ENCODE data around the genes SERPINB5, SERPINB11 and CCDC102B.

DNA sequence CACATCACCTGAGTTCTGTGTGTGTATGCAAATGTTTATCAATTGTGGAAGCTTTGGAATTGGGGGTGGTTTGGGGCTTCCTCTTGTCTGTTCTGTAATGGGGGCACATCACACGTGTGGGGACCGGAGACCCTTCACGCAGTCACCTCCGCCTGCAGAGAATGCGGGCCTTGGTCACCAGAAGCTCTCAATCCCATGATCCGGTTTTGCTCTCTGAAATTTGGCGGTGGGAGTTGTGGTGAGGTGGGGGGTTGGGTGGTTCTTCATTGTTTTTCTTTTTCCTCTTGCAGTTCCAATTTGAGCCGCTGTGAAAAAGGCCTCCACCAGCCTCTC, 61.3 kb downstream of the ZCCHC2 start:
- RAMPAGE, long total RNA: no peak
- RRBS: 66% methylated on average over 4 of the region's 8 CpGs
PRO-cap:
- standard: no peak
- CoPRO, capped RNA only, 2 experiments: no peak in any of the 2 experiments
- CoPRO, capped and uncapped RNA, 2 experiments: no peak in any of the 2 experiments
- CoPRO, uncapped RNA only, 2 experiments: no peak in any of the 2 experiments
CAGE:
- cytosol, long polyA plus RNA: no peak
- long polyA plus RNA: no peak
- nucleolus, long total RNA: no peak
- nucleus, long polyA plus RNA: no peak

DNA sequence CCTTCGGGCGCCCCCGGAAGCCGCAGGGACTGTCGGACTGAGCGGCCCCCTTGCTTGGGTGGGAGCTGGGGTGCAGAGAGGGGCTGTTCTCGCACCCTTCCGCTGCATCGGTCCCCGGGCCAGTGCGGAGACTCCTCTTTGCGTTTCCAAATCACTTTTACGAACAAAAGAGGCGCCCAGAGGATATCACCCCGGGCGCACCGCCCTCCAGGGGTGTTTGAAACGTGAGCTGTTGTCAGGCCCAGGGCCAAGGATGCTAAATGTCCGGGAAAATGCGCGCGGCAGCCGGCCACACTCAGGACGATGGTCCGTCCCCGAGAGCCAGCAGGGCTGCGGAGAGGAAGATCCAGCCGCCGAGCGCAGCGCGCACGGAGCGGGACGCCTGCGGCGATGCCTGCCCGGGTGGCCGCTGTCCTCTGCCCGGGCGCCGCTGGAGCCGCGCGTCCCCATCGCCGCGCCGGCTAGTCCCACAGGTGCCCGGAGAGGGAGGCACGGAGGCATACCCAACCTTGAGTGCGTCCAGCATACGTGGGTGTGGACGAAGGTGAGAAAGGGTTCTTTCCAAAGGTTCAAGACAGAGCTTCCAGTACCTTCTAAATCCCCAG, 73.8 kb downstream of the ZCCHC2 start:
- RAMPAGE, long total RNA: no peak
- RRBS: 75% methylated on average over 24 of the region's 54 CpGs
PRO-cap:
- standard: no peak
- CoPRO, capped RNA only, 2 experiments: no peak in any of the 2 experiments
- CoPRO, capped and uncapped RNA, 2 experiments: no peak in any of the 2 experiments
- CoPRO, uncapped RNA only, 2 experiments: no peak in any of the 2 experiments
CAGE:
- cytosol, long polyA plus RNA: no peak
- long polyA plus RNA: no peak
- nucleolus, long total RNA: no peak
- nucleus, long polyA plus RNA: no peak

DNA sequence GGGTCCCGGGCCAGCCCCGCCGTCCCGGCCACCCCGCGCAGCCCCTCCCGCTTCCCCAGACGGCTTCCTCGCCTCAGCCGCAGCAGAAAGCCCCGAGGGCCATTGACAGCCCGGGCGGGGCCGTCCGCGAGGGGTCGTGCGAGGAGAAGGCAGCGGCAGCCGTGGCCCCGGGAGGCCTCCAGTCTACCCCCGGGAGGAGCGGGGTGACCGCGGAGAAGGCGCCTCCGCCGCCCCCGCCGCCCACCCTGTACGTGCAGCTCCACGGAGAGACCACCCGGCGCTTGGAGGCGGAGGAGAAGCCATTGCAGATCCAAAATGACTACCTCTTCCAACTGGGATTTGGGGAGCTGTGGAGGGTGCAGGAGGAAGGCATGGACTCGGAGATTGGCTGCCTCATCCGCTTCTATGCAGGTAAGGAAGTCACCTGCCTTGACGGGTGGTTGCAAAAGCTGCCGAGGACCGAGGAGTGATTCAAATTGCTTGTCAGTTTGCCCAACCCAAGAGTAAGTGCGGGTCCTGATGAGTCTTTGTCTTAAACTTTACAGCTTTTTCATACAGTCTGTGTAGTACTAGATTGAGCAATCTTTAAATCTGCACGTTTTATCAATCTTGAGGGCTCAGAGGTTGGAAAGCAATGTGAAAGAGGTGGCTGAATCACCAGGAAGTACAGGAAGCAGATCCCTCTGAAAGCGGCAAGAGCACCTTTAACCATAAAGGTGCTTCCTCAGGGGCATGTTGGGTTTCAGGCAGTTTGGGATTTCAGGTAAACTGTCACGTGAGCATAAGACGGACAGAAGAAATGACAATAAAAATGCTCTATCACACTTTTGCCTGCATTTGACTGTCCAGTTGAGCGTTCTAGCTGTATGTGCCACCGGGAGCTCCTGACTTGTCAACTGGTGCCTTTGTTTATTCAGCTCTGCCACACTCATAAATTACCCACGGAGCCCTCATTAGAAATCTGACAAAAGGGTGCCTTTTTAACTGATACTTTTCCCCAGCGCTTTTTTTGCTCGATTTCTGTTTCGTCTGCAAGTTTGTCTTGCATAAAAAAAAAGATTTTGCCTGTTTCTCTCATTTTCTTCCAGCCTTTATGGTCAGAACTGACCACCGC, 1.9 kb downstream of the PHLPP1 start:
- RAMPAGE, long total RNA: no peak
- RRBS: 2% methylated on average over 19 of the region's 52 CpGs
PRO-cap:
- standard: no peak
- CoPRO, capped RNA only, 2 experiments: no peak in any of the 2 experiments
- CoPRO, capped and uncapped RNA, 2 experiments: no peak in any of the 2 experiments
- CoPRO, uncapped RNA only, 2 experiments: no peak in any of the 2 experiments
CAGE:
- cytosol, long polyA plus RNA: no peak
- long polyA plus RNA: no peak
- nucleolus, long total RNA: no peak
- nucleus, long polyA plus RNA: no peak

DNA sequence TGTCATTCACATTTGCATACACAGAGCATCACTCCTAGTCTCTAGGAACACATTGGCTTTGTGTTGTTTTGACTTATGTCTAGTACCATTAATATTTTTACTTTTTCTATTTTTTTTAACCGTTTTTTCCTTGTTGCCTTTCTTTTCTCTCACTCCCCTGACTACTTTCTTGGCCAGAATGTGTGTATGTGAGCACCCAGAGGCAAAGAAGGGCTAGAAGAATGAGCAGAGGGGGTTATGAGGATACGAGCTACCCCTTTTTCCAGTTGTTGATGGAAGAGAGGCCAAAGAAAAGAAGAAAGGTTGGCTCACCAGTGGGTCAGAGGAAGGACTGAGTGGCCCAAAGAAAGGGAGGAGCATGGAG, 86.5 kb downstream of the PHLPP1 start:
- RAMPAGE, long total RNA: no peak
- RRBS: no CpG with 5 or more reads among the region's 2 CpGs
PRO-cap:
- standard: no peak
- CoPRO, capped RNA only, 2 experiments: no peak in any of the 2 experiments
- CoPRO, capped and uncapped RNA, 2 experiments: no peak in any of the 2 experiments
- CoPRO, uncapped RNA only, 2 experiments: no peak in any of the 2 experiments
CAGE:
- cytosol, long polyA plus RNA: no peak
- long polyA plus RNA: no peak
- nucleolus, long total RNA: no peak
- nucleus, long polyA plus RNA: no peak

DNA sequence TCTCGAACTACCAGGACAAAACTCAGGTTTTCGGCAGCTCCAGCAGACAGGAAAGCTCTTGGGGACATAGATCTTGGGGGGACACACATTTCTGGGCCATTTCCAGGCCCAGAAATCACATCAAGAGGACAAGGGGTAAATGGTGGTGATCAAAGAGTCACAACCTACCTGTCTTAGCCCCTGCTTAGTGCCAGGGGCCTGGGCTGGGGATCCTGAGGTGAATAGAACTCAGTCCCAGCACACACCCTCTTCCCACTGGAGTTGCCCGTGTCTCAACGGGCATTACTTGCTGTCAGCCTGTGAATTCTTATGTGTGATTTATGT, 261.3 kb downstream of the BCL2 start:
- RAMPAGE, long total RNA: no peak
- RRBS: no CpG with 5 or more reads among the region's 4 CpGs
PRO-cap:
- standard: no peak
- CoPRO, capped RNA only, 2 experiments: no peak in any of the 2 experiments
- CoPRO, capped and uncapped RNA, 2 experiments: no peak in any of the 2 experiments
- CoPRO, uncapped RNA only, 2 experiments: no peak in any of the 2 experiments
CAGE:
- cytosol, long polyA plus RNA: no peak
- long polyA plus RNA: no peak
- nucleolus, long total RNA: no peak
- nucleus, long polyA plus RNA: no peak

- RAMPAGE, long total RNA: no peak
- RRBS: no CpG with 5 or more reads among the region's 12 CpGs
PRO-cap:
- standard: no peak
- CoPRO, capped RNA only, 2 experiments: no peak in any of the 2 experiments
- CoPRO, capped and uncapped RNA, 2 experiments: no peak in any of the 2 experiments
- CoPRO, uncapped RNA only, 2 experiments: no peak in any of the 2 experiments
CAGE:
- cytosol, long polyA plus RNA: no peak
- long polyA plus RNA: no peak
- nucleolus, long total RNA: no peak
- nucleus, long polyA plus RNA: no peak
Measured at GRCh38 chr18:63177614-63178199, 141.9 kb downstream of the BCL2 start.

DNA sequence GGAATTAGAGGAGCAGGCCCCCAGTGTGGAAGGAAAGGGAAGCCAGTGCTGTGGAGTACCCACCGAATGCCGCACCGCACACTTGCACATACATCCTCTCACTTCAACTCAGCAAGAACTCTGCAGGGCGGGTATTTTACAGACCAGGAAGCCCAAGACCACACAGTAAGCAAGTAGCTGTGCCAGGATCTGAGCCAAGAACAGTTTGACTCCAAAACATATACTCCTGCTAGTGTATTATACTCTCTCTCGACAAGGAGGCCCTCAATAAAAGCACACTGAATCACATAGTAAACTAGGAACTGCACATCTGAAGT, 69.7 kb downstream of the BCL2 start:
- RAMPAGE, long total RNA: no peak
- RRBS: no CpG with 5 or more reads among the region's 5 CpGs
PRO-cap:
- standard: no peak
- CoPRO, capped RNA only, 2 experiments: no peak in any of the 2 experiments
- CoPRO, capped and uncapped RNA, 2 experiments: no peak in any of the 2 experiments
- CoPRO, uncapped RNA only, 2 experiments: no peak in any of the 2 experiments
CAGE:
- cytosol, long polyA plus RNA: no peak
- long polyA plus RNA: no peak
- nucleolus, long total RNA: no peak
- nucleus, long polyA plus RNA: no peak

DNA sequence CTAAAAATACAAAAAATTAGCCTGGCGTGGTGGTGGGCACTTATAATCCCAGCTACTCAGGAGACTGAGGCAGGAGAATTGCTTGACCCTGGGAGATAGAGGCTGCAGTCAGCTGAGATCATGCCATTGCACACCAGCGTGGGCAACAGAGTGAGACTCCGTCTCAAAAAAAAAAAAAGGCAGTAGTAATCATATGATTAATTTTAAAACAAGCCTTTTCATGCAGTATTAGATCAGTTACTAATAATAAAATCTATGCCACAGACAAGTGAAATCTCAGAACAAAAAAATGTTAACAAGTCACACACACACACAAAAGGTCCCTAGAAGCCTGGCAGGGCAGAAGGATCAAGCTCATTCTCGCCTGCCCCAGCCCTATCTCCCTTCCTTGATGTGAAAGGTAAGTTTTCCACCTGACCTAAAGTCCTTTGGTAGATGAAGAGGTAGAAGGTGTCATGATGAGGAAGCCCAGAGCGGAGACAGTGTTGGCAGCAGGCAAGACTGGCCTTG, 10.7 kb downstream of the KDSR start:
- RAMPAGE, long total RNA: no peak
- RRBS: no CpG with 5 or more reads among the region's 5 CpGs
PRO-cap:
- standard: no peak
- CoPRO, capped RNA only, 2 experiments: no peak in any of the 2 experiments
- CoPRO, capped and uncapped RNA, 2 experiments: no peak in any of the 2 experiments
- CoPRO, uncapped RNA only, 2 experiments: no peak in any of the 2 experiments
CAGE:
- cytosol, long polyA plus RNA: no peak
- long polyA plus RNA: no peak
- nucleolus, long total RNA: no peak
- nucleus, long polyA plus RNA: no peak

DNA sequence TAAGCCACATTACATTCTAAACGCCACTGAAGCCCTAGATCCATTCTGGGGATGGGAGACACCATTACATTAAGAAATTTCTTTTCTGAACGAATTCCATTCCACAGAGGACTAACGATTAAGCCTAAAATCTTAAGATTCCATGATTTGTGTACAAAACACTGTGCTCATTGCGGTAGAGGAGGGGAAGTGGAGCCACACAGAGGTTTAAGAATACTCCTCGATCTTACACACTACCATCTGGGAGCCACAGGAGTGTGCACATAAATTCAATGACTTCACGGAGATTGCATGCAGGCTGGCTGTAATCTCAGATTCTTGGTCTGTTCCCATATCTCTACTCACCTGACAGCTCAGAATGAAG, 822 bp downstream of the VPS4B start:
- RAMPAGE, long total RNA: no peak
- RRBS: no CpG with 5 or more reads among the region's 6 CpGs
PRO-cap:
- standard: no peak
- CoPRO, capped RNA only, 2 experiments: no peak in any of the 2 experiments
- CoPRO, capped and uncapped RNA, 2 experiments: no peak in any of the 2 experiments
- CoPRO, uncapped RNA only, 2 experiments: no peak in any of the 2 experiments
CAGE:
- cytosol, long polyA plus RNA: no peak
- long polyA plus RNA: no peak
- nucleolus, long total RNA: no peak
- nucleus, long polyA plus RNA: no peak

DNA sequence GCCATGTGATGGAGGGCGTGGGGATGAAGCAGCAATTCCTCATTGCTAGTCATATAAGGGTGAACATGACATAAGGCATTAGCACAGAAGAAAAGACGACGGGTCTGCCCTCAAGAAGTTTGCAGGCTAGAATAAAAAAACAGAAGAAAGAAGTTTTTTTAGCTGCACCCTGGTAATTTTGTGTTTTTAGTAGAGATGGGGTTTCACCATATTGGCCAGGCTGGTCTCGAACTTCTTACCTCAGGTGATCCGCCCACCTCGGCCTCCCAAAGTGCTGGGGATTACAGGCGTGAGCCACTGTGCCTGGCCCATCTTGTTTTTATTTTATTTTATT, 5.5 kb upstream of the VPS4B start:
- RAMPAGE, long total RNA: no peak
- RRBS: no CpG with 5 or more reads among the region's 7 CpGs
PRO-cap:
- standard: no peak
- CoPRO, capped RNA only, 2 experiments: no peak in any of the 2 experiments
- CoPRO, capped and uncapped RNA, 2 experiments: no peak in any of the 2 experiments
- CoPRO, uncapped RNA only, 2 experiments: no peak in any of the 2 experiments
CAGE:
- cytosol, long polyA plus RNA: no peak
- long polyA plus RNA: no peak
- nucleolus, long total RNA: no peak
- nucleus, long polyA plus RNA: no peak

- RAMPAGE, long total RNA: no peak
- RRBS: no CpG with 5 or more reads among the region's 29 CpGs
PRO-cap:
- standard: no peak
- CoPRO, capped RNA only, 2 experiments: no peak in any of the 2 experiments
- CoPRO, capped and uncapped RNA, 2 experiments: no peak in any of the 2 experiments
- CoPRO, uncapped RNA only, 2 experiments: no peak in any of the 2 experiments
CAGE:
- cytosol, long polyA plus RNA: no peak
- long polyA plus RNA: no peak
- nucleolus, long total RNA: no peak
- nucleus, long polyA plus RNA: no peak
Measured at GRCh38 chr18:63476565-63477399, at the start of gene SERPINB5. Gene SERPINB5, plus strand, starts transcription at chr18:63476958.

DNA sequence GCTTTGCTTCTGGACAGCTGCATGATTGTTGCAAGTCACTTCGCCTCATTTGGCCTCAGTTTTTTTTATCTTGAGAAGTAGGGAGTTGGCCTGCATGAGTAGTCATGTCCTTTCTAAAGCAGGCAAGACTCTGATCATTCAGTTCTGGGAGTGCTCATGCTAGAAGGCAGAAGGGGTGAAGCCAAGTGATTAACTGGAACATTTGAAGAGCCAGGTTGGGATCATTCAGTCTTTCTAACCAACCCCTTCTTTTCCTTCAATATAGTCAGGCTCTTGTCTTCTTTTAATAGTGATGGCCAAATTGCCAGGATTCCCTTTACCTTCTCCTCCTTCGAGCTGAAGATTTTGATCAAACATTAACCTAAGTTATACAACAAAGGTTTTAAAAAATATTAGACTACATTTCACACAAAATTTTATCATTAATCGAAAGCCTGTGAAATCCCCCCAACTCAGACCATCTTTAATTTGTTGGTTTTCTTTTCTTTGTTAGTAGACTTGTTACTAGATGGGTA, 11.2 kb downstream of the SERPINB12 start:
- RAMPAGE, long total RNA: no peak
- RRBS: no CpG with 5 or more reads among the region's 3 CpGs
PRO-cap:
- standard: no peak
- CoPRO, capped RNA only, 2 experiments: no peak in any of the 2 experiments
- CoPRO, capped and uncapped RNA, 2 experiments: no peak in any of the 2 experiments
- CoPRO, uncapped RNA only, 2 experiments: no peak in any of the 2 experiments
CAGE:
- cytosol, long polyA plus RNA: no peak
- long polyA plus RNA: no peak
- nucleolus, long total RNA: no peak
- nucleus, long polyA plus RNA: no peak

GRCh38 chr18:63702810-63703194, at the start of gene SERPINB11:
Gene SERPINB11, plus strand, starts transcription at chr18:63702960.
- RAMPAGE, long total RNA: no peak
- RRBS: no CpG with 5 or more reads among the region's 2 CpGs
PRO-cap:
- standard: no peak
- CoPRO, capped RNA only, 2 experiments: no peak in any of the 2 experiments
- CoPRO, capped and uncapped RNA, 2 experiments: no peak in any of the 2 experiments
- CoPRO, uncapped RNA only, 2 experiments: no peak in any of the 2 experiments
CAGE:
- cytosol, long polyA plus RNA: no peak
- long polyA plus RNA: no peak
- nucleolus, long total RNA: no peak
- nucleus, long polyA plus RNA: no peak

GRCh38 chr18:64272219-64272755, 302.4 kb downstream of the SERPINB8 start:
- RAMPAGE, long total RNA: no peak
- RRBS: no CpG with 5 or more reads among the region's 5 CpGs
PRO-cap:
- standard: no peak
- CoPRO, capped RNA only, 2 experiments: no peak in any of the 2 experiments
- CoPRO, capped and uncapped RNA, 2 experiments: no peak in any of the 2 experiments
- CoPRO, uncapped RNA only, 2 experiments: no peak in any of the 2 experiments
CAGE:
- cytosol, long polyA plus RNA: no peak
- long polyA plus RNA: no peak
- nucleolus, long total RNA: no peak
- nucleus, long polyA plus RNA: no peak

DNA sequence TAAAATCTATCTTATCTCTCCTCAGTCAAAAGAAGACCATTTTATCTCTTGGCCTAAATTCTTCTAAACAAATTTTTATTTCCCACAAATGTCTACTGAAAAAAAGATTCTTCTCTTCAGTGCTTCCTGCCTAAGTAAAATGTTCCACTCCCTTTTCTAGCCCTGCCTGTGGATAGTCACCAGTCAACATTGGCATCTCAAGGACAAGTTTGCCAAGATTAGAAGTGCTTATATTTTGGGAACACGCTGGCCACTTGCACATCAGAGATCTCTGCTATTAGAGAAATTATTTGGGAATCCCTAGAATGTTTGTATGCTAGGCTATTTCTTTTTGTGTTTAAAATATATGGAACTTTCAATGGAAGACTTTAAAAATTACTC, 758.2 kb upstream of the CDH7 start:
- RAMPAGE, long total RNA: no peak
- RRBS: no CpG with 5 or more reads among the region's 1 CpG
PRO-cap:
- standard: no peak
- CoPRO, capped RNA only, 2 experiments: no peak in any of the 2 experiments
- CoPRO, capped and uncapped RNA, 2 experiments: no peak in any of the 2 experiments
- CoPRO, uncapped RNA only, 2 experiments: no peak in any of the 2 experiments
CAGE:
- cytosol, long polyA plus RNA: no peak
- long polyA plus RNA: no peak
- nucleolus, long total RNA: no peak
- nucleus, long polyA plus RNA: no peak

- RAMPAGE, long total RNA: no peak
- RRBS: no CpG with 5 or more reads among the region's 11 CpGs
PRO-cap:
- standard: unidirectional peak, plus-strand start at chr18:65606079
- CoPRO, capped RNA only, 2 experiments: peak in 1 of 2 experiments; most common plus-strand start chr18:65606079 (in 1)
- CoPRO, capped and uncapped RNA, 2 experiments: no peak in any of the 2 experiments
- CoPRO, uncapped RNA only, 2 experiments: no peak in any of the 2 experiments
CAGE:
- cytosol, long polyA plus RNA: no peak
- long polyA plus RNA: no peak
- nucleolus, long total RNA: no peak
- nucleus, long polyA plus RNA: no peak
Measured at GRCh38 chr18:65605950-65606297, 144.9 kb upstream of the CDH7 start.

GRCh38 chr18:67077194-67077579, 439.3 kb downstream of the DSEL start:
- RAMPAGE, long total RNA: no peak
- RRBS: no CpG with 5 or more reads among the region's 6 CpGs
PRO-cap:
- standard: no peak
- CoPRO, capped RNA only, 2 experiments: no peak in any of the 2 experiments
- CoPRO, capped and uncapped RNA, 2 experiments: no peak in any of the 2 experiments
- CoPRO, uncapped RNA only, 2 experiments: no peak in any of the 2 experiments
CAGE:
- cytosol, long polyA plus RNA: no peak
- long polyA plus RNA: no peak
- nucleolus, long total RNA: no peak
- nucleus, long polyA plus RNA: no peak

- RAMPAGE, long total RNA: no peak
- RRBS: no CpG with 5 or more reads among the region's 2 CpGs
PRO-cap:
- standard: no peak
- CoPRO, capped RNA only, 2 experiments: no peak in any of the 2 experiments
- CoPRO, capped and uncapped RNA, 2 experiments: no peak in any of the 2 experiments
- CoPRO, uncapped RNA only, 2 experiments: no peak in any of the 2 experiments
CAGE:
- cytosol, long polyA plus RNA: no peak
- long polyA plus RNA: no peak
- nucleolus, long total RNA: no peak
- nucleus, long polyA plus RNA: no peak
Measured at GRCh38 chr18:67244138-67244413, 272.4 kb downstream of the DSEL start.

GRCh38 chr18:68798007-68798475, at the start of gene CCDC102B:
Gene CCDC102B, plus strand, starts transcription at chr18:68798080.
- RAMPAGE, long total RNA: no peak
- RRBS: no CpG with 5 or more reads among the region's 2 CpGs
PRO-cap:
- standard: no peak
- CoPRO, capped RNA only, 2 experiments: no peak in any of the 2 experiments
- CoPRO, capped and uncapped RNA, 2 experiments: no peak in any of the 2 experiments
- CoPRO, uncapped RNA only, 2 experiments: no peak in any of the 2 experiments
CAGE:
- cytosol, long polyA plus RNA: no peak
- long polyA plus RNA: no peak
- nucleolus, long total RNA: no peak
- nucleus, long polyA plus RNA: no peak

GRCh38 chr18:68838351-68838978, 40.6 kb downstream of the CCDC102B start:
- RAMPAGE, long total RNA: no peak
- RRBS: no CpG with 5 or more reads among the region's 4 CpGs
PRO-cap:
- standard: no peak
- CoPRO, capped RNA only, 2 experiments: no peak in any of the 2 experiments
- CoPRO, capped and uncapped RNA, 2 experiments: no peak in any of the 2 experiments
- CoPRO, uncapped RNA only, 2 experiments: no peak in any of the 2 experiments
CAGE:
- cytosol, long polyA plus RNA: no peak
- long polyA plus RNA: no peak
- nucleolus, long total RNA: no peak
- nucleus, long polyA plus RNA: no peak